Umbilical cord (tissue), 2 donors: ENCODE data around the genes CTSZ, ZNF831 and LSM14B.

DNA sequence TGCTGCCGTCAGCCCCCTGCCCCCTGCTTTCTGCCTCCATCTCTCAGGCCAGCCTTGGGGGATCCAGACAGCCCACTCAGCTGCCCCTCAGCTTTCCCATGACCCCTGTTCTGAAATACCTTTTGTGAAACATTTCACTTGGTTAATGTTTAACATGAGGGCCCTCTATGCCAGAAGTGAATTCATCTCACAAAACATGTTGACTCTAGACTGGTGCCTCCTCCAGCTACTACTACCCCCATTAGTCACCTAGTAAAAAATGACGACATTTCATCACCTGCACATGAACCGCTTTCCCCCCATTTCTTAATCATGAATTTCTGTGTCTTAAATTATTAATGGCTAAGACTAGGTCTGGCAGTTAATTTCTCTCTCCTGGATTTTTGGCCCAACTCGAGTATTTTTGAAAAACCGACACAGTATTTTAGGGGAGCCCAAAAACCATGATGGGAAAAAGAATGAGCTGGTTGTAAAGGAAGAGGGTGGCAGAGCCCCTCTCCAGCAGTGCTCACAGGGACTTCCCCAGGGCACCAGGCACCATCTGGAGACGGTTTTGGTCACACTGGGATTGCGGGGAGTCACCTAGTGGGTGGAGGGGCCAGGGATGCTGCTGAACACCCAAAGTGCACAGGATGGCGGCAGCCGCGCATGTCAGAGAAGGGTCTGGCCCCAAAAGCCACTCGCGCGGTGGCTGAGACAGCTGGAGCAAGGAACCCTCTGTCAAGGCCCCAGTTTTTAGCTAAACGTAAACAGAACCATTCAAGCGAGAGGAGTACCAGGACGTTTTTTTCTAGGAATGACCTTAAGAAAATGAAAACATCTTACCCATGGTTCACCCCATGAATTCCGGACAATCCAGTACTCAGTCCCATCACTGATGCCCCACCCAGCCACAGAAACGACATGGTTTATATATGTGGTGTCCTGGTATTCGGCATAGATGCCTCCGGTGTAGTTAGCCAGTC lies 11.0 kb downstream of the CTSZ start:
- RAMPAGE, long total RNA = no peak

- RAMPAGE, long total RNA = no peak
These were observed 1.0 kb downstream of the CTSZ start for GRCh38 chr20:59005869-59006562.

GRCh38 chr20:59006563-59007655 lies at the start of gene CTSZ:
CTSZ (minus strand) TSS chr20:59007254.
- RAMPAGE, long total RNA = no peak

GRCh38 chr20:59019633-59019875 lies 325 bp downstream of the TUBB1 start:
- RAMPAGE, long total RNA = no peak

GRCh38 chr20:59159272-59160103 lies 4.1 kb upstream of the ZNF831 start:
- RAMPAGE, long total RNA = no peak

DNA sequence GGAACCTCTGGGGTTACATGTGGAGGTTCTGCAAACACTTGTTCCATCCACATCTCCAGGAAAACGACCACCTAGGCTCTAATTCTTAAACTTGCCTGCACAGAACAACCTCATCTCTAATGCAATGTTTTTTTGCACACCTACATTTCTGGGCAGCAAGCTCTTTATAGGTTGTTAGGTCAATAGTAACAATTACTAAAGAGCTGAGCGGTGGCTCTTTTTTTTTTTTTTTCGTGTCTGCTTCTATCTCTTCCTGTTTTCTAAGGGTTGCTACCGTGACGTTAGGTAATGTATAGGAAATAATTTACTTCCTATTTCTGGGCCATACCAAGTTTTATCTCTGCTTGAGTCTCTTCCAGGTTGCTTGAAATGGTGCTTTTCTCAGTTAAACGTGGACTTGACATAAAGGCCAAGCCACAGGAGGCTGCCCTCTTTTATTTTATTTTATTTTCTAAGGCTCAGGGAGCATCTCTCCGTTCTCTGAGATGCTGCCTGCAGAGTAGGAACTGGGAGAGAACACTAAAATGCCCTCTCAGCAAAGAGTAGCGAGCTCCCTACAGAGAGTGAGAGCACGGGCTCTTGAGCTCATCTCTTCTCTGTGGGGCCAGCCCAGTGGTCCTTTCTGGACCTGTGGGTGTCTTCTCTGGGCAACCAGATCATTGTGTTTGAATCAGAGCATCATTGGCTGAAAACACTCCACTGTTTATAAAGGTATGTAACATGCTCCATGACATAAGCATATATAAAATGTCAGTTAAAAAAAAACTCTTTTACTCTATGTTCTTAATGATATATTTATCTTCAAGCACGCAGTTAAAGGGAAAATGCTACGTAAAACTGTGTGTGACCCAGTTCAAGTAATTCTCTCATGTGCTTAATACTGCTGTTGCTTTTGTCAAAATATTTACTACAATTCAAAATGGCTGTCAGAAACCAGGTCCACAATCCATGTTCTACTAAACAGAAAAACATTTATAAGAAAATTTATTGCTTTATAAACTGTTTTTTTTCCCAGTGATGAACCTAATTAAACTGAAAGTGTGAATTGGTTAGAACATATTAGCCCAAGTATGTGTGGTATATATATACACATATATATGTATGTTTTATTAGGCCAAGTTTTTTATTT lies at the start of gene ZNF831:
Gene ZNF831 (plus strand): TSS at position 325 of the 1,129 bp plus-strand sequence.
- RAMPAGE, long total RNA = no peak

DNA sequence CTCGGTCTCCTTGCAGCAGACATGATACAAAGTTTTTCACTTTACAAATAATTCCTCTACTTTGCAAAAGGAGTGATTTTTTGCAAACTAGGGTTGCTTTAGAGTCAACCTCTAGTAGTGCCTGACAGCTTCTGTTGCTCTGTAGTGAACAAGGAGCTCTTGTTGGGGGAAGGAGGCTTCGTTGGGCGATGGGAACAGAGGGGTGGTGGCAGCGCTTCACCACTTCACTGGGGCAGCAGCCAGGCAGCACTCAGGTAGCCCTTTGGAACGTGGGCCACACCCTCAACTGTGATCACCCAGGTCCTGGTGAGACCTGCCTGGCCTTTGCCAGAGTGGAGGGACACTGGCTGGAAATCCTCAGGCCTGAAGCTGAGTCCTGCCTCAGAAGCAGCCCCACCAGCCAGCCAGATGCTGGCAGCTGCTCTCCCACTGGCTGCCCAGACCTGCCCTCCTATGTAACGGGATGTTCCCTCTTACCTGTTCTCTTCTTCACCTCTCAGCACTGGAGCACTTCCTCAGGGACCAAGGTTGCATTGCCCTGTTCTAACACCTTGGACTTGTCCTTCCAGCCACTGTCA lies 10.4 kb upstream of the EDN3 start:
- RAMPAGE, long total RNA = no peak

DNA sequence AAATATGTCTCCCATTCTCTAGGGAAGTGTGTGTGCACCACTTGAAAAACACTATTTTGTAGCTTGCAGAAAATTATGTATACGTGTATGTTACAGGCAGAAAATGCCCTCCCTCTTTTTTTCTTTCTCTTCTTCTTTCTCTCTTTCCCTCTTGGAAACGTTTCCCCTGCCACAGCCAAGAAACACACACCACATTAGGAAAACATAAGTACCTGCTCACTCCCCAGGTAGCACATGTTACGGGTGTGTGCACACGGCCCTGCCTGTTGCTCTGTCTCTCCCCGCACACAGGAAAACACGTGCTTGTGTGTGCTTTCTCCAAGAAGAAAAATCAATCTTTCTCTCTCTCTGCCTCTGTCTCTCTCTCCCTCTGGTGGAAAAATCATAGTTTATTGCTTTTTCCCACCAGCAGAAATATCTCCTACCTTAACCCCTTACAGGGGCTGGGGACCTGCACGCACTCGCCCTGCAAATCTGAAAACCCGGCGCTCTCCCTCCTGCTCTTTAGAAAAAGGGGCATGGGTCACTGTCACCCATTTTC lies 102.2 kb downstream of the EDN3 start:
- RAMPAGE, long total RNA = no peak

GRCh38 chr20:59830698-59831689 lies 102.4 kb downstream of the SYCP2 start:
- RAMPAGE, long total RNA = no peak

DNA sequence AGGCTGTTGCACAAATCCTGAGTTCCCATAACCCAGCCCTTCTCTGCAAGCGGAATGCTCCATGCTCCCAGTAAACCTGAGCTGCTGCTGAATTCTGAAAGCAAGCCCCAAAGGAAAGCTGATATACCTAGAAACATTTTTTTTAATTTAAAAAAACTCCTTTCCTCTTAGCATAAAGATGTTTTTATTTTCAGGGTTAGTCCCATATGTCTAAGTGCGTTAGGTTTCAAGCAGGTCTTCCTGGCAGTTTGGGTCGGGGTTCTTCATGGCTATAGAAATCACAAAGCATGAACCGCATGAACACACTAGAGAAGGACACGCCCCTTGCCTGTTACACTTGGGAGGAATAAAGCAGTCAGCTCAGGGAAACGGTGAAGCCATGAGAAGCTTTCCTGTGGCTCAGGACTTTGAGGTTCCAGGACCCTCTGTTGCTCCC lies 96.8 kb downstream of the SYCP2 start:
- RAMPAGE, long total RNA = no peak

- RAMPAGE, long total RNA = no peak
These were observed 5.1 kb downstream of the FAM217B start for GRCh38 chr20:59945201-59945786.

GRCh38 chr20:60467693-60468198 lies 509.5 kb downstream of the CDH26 start:
- RAMPAGE, long total RNA = no peak

DNA sequence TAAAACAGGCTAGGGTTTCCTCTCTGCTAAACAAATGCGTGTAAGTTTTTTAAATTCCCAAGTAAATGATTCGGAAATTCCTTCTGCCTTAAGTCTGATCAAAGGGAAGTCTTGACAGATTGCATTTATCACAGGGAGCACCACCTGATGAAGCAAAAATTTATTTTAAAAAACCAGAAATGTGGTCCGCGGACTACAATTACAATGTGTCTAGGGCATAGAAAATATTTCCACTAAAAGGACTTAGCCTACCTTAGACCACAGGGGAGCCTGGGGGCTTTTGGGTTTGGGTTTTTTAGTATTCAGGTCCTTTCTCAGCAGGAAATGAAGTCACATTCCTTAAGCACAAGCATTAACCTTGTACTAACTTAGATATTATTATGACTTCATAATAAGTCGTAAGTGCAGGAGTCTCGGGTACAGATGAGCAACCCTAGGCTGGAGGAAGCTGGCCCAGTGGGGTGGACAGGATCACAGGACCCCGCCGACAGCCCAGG lies 378.0 kb downstream of the TAF4 start:
- RAMPAGE, long total RNA = no peak

DNA sequence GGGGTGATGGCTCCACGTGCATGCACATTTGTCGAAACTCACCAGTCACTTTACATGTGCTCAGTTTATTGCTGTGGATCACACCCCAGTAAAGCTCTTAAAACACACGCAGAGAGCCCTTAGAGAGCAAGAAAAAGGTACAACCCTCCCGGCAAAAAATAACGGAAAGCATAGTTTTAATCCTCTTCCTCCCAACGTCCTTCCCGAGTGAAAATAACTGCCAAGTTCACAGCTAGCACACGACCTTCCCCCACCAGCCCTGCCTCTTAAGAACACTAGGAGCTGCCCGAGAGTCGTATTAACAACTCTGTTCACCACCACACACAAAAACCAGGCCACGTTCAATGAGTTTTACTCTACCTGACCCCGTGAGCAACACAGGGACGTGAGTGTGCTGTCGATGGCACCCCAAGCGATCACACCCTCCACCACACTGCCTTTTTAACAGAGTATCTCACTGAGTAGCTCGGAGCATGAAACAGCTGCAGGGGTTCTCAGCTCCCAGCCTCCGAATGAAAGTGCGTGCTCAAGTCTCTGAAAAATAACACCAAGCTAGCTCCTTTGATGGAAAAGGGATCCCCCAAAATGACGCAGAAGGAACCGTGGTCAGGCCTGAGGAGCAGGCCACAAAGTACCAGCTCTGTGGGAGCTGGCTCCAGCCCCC lies 39.6 kb downstream of the TAF4 start:
- RAMPAGE, long total RNA = no peak

DNA sequence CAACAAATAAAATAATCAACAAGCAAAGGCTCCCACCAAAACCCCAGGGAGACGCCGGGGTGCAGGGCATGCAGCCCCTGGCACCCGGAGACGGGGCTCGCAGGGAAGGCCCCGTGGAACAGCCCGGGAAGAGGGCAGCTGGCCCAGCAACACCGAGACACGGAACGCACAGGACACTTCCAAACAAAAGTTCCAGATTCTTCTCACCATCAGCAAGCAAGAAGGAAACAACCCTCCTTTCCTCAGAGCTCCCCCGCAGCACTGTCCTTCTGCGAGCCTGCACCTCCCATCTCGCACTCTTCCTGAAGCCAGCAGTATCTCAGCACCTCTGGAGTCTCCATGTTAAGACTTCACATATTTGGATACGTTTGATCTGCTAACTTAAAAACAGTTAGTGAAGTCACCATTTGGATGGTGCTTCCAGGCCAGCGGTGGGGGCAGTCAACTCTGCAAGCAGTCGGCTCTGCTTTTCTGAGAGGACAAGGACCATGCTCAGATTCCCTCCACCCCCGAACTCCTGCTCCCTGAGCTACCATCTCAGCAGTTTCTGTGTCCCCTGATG lies 33.8 kb downstream of the TAF4 start:
- RAMPAGE, long total RNA = no peak

GRCh38 chr20:62063437-62064711 lies 1.8 kb downstream of the TAF4 start:
- RAMPAGE, long total RNA = no peak

DNA sequence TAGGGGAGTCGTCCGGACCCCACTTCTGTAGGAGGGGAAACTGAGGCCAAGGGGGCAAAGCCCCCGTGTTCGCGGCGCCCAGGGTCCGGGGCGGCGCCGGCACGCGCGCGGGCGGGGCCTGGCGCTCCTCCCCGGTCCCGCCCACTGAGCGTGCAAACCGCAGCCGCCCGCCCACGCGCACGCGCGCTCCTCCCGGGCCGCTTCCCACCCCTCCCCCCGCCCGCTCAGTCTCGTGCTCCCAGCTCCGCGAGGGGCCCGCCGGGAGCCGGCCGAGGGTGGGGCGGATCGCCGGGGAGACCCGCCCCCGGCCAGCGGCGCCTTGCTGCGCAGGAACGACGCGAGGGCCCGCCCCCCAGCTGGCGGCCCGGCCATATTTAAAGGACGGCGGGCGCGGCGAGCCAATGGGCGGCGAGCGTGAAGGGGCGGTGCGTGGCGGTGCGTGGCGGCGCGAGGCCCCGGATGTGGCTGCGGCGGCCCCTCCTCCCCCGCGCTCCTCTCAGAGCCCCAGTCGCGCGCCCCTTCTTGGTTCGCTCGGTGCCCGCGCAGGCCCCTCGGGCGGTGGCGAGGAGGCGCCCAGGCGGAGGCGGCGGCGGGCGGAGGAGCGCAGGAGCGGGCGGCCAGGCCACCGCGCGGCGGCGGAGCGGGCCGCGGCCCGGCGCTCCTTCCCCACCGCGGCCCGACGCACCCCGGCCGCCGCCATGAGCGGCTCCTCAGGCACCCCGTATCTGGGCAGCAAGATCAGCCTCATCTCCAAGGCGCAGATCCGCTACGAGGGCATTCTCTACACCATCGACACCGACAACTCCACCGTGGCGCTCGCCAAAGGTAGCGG lies at the start of gene LSM14B:
Gene LSM14B (plus strand): TSS at position 507 of the 832 bp plus-strand sequence.
- RAMPAGE, long total RNA = no peak

DNA sequence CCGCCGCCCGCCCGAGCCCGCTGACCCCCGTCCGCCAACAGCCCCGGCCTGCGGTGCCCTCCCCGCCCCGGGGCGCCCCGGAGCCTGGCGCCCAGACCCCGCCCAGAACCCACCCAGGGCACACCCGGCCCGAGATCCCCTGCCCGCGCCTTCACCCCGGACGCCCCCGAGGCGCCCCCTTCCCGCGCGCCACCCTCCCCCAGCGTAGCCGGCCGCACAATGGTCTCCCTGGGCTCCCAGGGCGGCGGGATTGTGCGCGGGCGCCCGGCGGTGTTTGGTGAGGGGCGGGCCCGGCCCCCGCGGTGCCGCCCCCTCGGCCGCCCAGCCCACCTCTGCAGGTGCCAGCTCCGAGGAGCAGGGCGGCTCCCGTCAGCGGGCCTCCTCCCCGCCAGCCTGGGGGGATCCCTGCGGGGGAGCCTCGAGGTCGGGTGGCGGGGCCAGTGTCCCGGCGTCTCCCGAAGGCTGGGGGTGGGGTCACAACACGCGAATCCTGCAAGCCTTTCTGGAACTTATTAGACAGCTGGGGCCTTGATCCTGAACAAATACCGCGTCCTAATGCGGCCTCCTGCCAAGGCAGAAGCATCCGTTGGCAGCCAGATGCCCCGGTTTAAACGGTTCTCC lies 636 bp downstream of the LSM14B start:
- RAMPAGE, long total RNA = no peak

DNA sequence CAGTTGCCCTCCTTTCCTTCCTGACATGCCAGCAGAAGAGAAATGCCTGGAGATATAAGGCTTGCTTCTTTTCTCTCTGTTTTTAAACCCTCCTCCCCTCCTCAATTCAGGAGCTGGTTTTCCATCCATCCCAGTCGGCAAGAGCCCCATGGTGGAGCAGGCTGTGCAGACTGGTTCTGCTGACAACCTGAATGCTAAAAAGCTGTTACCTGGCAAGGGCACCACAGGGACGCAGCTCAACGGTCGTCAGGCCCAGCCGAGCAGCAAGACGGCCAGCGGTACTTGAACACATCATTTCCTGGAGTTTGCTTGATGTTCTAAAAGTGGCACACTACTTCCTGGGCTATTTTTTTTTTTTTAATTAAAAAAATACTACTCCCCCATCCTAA lies 7.4 kb downstream of the LSM14B start:
- RAMPAGE, long total RNA = no peak

GRCh38 chr20:62179470-62180144 lies 3.2 kb upstream of the MTG2 start:
- RAMPAGE, long total RNA = no peak